Mesenteric fat pad (tissue), 1 donor: ENCODE results near the gene OR10A3.

- PRO-cap, result no peak
Measured at GRCh38 chr11:7941592-7942113, at the start of gene OR10A3. Gene OR10A3 (minus strand): TSS chr11:7941708.

DNA sequence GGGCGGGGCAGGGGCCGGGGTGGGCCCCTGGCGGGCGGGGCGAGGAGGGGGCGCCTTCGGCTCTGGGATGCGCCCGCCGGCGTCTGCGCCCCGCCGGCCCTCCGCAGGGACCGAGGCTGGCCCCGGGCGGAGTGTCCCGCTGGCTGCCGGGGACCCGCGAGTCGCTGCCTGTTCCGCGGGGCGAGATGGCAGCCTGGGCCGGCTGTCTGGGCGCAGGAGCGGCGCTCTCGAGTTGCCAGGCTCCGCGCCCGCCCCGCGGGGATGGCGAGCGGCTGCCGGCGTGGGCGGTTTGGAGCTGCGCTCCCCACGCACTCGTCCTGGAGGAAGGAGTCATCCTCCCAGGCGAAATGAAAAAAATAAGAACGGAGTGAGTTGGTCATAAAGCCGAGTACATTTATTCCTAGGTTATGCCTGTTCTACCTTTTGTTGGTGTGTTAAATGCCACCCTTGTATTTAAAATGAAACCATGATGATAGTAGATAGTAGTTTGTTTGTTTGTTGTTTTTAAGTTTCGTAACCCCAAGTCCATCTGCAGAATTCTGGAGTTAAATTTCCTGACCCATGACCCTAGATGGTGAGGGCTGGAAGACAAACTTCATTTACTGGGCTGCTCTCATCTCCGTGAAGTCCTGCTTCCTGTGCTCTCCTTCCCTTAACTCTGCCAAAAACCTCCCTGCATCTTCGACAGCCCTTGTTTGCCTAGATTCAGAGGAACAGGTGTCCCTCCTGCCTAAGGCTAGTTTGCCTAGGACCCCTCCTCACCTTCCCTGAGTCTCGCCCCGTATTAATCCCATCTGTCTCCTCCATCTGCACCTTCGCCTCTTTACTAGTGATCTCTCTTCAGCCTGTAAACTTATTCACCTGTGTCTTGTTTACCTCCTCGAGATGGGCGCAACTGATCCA lies 32.8 kb downstream of the EIF3F start:
- PRO-cap, result unidirectional peak, minus-strand start at position 208 of the sequence; unidirectional peak, minus-strand start at position 263 of the sequence

GRCh38 chr11:8206669-8207248 lies 37.9 kb upstream of the RIC3 start:
- PRO-cap, result no peak

DNA sequence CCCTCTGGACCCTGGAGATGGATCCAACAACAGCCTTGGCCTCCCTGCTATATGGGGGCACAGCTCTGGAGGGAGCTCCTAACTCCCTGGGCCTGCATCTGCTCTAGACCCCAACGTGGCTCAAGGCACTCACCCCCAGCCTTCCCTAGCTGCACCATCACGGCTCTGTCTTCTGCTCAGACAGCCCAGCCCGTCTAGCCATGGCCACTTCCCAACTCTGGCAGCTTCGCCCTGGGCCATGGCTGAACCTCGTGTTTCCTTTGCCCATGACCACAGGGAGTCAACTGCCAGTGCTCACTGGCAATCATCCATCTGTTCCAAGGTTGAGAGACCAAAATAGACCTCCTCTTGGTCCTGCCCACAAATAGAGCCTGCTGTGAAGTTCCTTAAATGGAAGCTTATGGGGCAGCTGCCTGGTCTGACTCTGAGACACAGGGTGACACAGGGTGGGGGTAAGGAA lies 5.4 kb downstream of the LMO1 start:
- PRO-cap, result no peak

DNA sequence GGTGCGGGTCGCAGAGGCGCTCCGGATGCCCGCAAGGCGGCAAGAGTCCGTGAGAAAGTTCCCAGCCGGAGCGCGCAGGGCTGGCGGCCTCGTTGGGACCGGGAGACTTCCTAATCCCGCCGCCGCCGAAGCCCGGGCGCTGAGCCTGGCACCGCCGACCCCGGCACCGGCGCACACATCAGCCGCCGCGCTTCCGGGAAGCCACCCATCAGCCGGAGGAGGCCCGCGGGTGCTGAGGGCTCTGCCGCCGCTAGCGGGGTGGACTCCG lies 4.3 kb upstream of the LMO1 start:
- PRO-cap, result no peak

GRCh38 chr11:8617300-8618042 lies 23.4 kb upstream of the STK33 start:
- PRO-cap, result no peak

DNA sequence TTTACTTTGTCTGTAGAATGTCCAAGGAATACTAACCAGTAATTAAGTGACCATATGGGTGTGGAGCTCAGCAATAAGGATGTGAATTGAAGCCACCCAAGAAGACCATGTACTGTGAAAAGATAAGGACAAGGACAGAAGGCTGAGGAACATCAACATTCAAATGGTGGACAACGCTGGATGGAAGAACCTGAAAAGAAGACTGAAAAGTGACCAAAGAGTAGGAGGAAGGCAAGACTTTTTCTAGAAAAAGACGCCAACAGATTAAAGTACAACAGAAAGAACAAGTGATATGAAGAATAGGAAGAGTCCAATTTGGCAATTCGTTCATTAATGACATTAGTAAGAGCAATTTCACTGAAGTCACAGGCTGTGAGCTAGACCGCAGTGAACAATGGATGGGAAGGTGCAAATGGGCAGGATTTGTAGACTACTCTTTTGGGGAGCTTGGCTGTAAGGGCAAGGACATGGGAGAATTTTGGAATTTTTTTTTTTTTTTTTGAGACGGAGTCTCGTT lies 1.8 kb downstream of the TRIM66 start:
- PRO-cap, result no peak

- PRO-cap, result no peak
Measured at GRCh38 chr11:8732400-8732608, 49.7 kb downstream of the RPL27A start.

GRCh38 chr11:8732609-8733333 lies 50.2 kb downstream of the RPL27A start:
- PRO-cap, result no peak

- PRO-cap, result no peak
Measured at GRCh38 chr11:8767442-8767796, 43.1 kb downstream of the DENND2B start.

- PRO-cap, result no peak
Measured at GRCh38 chr11:9062341-9062591, 29.1 kb downstream of the SCUBE2 start.

DNA sequence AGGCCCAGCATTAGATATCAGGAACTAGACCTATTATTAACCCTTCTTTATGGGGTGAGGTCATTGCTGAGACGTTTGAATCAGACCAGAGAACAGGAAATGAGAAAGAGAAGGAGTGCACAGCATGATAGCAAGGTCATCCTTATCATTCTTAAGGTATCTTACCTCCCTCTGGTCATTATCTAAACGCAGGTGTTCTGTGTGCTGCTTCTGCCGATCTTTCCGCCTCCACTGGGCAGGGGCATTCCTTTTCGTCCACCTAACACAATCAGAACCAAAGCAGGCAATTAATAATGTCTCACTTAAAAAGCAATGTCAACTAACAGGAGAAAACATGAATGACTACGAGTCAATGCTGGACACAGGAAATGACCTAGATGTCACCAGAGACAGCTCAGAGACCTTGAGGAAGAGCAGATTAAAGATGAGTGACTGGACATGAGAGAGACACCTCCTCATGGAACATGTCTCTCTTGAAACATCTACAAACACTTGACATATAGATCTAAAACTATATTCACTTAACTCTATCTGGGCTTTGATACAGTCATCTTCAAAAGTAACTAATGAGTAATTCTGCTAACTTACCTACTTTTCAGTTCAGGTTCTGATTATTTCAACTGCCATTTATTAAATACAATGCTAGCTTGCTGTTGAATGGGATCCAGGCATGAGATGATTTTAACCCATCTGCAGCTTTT lies 78.4 kb upstream of the SCUBE2 start:
- PRO-cap, result no peak

- PRO-cap, result no peak
Measured at GRCh38 chr11:9219112-9219675, 46.0 kb downstream of the DENND5A start.

- PRO-cap, result no peak
Measured at GRCh38 chr11:9288796-9289898, 24.0 kb upstream of the DENND5A start.

DNA sequence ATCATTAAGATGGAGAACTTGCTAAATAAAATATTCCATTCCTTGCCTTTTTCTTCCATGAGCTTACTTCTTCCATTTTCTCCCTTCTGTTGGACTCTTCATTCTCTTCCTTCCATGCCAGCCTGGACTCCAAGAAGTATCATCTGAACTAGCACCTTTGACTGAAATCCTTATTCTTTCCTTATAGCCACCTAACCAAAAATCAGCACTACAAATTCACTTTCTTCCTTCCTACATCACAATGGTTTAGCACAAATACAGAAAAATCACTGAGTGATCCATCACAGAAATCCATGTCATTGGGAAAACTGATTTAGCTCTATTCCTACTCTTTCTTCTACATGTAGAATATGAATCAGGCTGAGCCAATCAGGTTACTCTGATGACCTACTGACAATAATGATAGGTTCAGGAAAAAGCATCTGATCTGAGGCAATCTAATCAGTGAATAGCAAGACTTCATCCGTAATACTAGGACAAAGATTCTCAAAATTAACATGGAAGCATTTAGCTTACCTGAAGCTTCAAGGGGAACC lies 6.0 kb downstream of the TMEM41B start:
- PRO-cap, result no peak

DNA sequence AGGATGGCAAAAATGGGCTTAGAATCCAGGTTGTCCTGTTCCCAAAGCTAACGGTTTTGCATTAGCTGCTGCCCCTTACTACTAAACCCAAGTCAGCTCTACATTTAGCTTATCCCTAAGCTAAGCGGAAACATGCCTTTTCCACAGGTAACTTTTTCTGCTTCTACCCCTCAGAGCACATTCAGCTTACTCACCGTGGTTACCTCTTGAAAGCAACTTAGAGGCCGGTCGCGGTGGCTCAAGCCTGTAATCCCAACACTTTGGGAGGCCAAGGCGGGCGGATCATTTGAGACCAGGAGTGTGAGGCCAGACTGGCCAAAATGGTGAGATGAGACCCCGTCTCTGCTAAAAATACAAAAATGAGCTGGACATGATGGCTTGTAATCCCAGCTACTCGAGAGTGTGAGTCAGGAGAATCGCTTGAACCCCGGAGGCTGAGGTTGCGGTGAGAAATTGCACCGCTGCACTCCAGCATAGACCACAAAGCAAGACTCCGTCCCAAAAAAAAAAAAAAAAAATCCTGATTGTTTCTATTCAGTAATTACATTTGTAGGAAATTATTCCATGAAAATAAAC lies 799 bp upstream of the TMEM41B start:
- PRO-cap, result no peak

- PRO-cap, result no peak
Measured at GRCh38 chr11:9445298-9445701, 15.5 kb upstream of the ZNF143 start.

DNA sequence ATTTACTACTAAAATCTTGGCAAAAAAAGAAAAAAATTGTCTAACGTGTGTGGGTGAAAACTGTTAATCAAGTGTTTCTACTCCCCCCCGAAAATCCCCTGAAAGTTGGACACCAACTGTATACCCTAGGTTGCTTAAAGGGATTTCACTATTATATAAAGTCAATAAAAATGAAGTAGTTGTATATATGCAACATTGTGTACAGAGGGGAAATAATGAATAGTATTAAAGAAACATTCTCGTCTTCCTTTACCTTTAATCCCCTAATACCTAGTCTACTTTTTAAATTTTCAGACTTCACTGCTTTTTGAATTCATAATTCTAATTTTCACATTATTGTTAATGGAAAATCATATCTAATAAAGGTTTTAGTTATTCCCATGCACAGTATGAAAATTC lies 14.0 kb upstream of the ZNF143 start:
- PRO-cap, result no peak

- PRO-cap, result no peak
Measured at GRCh38 chr11:9532945-9533393, 40.5 kb upstream of the WEE1 start.

DNA sequence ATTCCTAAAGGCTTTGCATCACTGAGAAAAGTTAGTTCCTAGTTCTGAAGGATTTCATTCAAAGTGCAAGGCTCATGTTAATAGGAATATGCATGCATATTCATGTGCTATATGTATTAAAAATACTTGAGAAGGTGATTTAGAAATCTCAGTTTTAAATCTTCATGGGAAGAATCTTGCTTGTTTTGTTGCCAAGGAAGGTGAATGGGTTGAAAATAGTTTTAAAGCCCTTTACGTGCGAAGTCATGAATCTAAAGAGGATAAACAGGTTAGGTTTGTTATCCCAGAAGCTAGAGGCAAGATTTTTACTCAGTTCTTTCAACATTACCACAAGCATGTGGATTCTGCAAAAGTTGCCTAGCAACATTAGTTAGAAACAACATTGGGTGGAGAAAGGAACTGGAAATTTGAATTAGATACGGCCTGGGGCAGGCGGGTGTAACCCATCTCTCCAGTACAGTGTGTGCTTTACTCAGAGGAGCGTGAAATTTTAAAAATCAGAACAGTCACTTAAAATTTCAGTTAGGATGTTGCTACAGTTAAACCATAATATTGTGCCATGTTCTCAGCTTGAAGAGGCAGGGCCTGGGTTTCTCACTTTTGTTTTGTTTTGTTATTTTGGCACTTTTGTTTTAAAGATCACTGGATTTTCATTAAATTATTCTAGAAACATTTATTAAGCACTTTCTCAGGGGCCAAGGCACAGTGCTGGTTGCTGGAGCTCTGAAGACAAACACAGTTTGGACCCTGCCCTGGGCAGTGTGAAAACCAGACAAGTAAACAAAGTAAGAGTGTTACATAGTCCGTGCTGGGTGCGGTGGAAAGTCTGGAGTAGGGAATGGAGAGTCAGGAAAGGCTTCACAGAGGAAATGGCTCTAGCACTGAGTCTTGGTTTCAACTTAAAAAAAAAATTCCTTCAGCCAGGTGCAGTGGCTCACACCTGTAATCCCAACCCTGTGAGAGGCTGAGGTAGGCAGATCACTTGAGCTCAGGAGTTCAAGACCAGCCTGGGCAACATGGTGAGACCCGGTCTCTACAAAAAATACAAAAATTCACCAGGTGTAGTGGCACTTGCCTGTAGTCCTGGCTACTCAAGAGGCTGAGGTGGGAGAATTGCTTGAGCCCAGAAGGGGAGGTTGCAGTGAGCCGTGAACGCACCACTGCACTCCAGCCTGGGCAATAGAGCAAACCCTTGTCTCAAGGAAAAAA lies 4.4 kb upstream of the WEE1 start:
- PRO-cap, result no peak